Measurements from ENCODE around the genes COL16A1, ADGRB2 and FAM229A.

DNA sequence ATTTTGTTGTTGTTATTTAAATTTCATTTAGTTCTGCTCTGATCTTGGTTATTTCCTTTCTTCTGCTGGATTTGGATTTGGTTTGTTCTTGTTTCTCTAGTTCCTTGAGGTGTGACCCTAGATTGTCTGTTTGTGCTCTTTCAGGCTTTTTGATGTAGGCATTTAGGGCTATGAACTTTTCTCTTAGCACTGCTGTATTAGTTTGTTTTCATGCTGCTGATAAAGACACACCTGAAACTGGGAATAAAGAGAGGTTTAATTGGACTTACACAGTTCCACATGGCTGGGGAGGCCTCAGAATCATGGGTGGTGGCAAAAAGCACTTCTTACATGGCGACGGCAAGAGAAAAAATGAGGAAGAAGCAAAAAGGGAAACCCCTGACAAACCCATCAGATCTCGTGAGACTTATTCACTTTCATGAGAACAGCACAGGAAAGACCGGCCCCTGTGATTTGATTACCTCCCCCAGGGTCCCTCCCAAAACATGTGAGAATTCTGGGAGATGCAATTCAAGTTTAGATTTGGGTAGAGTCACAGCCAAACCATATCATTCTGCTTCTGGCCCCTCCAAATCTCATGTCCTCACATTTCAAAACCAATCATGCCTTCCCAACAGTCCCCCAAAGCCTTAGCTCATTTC lies 59.3 kb downstream of the SERINC2 start:
- PRO-cap, result no peak

- PRO-cap, result bidirectional peak, plus-strand start at chr1:31483514, minus-strand start at chr1:31483319; bidirectional peak, plus-strand start at chr1:31483761, minus-strand start at chr1:31483703
Observed at GRCh38 chr1:31483177-31484055, 70.4 kb downstream of the SERINC2 start.

GRCh38 chr1:31509127-31509784 lies 67.1 kb upstream of the TINAGL1 start:
- PRO-cap, result unidirectional peak, minus-strand start at chr1:31509233

DNA sequence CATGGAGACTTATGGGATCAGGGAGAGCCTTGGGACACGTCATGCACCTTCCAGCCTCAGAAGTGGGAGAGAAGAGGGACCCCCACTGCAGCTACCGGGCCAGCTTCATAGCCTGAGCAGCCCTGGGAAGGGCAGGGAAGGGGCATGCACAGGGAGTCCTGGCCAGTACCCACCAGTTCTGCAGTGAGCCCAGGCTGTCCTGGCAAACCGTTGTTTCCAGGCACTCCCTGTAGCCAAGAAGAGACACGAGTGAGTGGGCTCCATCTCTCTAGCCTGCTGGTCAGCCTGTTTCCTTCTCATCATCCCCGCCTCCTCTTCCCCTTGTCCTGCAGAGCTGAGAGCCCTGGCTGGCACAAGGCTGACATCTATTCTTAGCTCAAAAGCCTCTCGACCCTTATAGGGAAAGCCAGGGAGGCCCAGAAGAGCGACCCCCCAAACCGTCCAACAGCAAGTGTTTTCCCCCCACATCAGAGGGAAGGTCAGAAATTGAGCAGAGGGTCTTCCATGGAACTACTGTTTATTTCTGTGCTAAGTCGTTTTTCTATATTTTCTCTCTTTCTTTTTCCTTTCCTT lies 28.6 kb downstream of the COL16A1 start:
- PRO-cap, result no peak

DNA sequence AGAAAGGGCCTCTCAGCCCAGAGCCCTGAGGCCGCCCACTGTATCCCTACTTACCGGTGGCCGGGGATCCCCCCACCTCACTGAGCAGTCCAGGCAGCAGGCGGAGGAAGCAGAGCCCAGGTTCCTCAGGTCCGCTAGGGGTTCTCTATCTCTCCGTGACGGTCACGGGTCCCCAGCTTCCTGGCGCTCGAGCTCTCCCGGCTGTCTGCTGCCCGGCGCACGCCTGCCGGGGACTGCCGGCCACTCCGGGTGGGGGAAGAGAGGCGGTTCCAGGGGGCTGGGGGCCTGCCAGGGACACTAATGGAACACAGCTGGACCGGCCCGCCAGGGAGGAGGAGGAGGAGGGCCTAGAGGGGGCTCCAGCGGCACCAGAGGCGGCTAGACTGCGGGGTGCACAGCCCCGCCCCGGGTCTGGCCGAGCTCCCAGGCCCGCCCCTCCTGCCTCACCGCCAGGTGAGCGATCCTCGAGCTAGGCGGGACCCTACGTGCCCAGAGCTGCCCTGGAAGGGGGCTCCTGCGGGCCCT lies at the start of gene COL16A1:
Gene COL16A1 (minus strand): TSS at position 235 of the 525 bp plus-strand sequence.
- PRO-cap, result no peak

DNA sequence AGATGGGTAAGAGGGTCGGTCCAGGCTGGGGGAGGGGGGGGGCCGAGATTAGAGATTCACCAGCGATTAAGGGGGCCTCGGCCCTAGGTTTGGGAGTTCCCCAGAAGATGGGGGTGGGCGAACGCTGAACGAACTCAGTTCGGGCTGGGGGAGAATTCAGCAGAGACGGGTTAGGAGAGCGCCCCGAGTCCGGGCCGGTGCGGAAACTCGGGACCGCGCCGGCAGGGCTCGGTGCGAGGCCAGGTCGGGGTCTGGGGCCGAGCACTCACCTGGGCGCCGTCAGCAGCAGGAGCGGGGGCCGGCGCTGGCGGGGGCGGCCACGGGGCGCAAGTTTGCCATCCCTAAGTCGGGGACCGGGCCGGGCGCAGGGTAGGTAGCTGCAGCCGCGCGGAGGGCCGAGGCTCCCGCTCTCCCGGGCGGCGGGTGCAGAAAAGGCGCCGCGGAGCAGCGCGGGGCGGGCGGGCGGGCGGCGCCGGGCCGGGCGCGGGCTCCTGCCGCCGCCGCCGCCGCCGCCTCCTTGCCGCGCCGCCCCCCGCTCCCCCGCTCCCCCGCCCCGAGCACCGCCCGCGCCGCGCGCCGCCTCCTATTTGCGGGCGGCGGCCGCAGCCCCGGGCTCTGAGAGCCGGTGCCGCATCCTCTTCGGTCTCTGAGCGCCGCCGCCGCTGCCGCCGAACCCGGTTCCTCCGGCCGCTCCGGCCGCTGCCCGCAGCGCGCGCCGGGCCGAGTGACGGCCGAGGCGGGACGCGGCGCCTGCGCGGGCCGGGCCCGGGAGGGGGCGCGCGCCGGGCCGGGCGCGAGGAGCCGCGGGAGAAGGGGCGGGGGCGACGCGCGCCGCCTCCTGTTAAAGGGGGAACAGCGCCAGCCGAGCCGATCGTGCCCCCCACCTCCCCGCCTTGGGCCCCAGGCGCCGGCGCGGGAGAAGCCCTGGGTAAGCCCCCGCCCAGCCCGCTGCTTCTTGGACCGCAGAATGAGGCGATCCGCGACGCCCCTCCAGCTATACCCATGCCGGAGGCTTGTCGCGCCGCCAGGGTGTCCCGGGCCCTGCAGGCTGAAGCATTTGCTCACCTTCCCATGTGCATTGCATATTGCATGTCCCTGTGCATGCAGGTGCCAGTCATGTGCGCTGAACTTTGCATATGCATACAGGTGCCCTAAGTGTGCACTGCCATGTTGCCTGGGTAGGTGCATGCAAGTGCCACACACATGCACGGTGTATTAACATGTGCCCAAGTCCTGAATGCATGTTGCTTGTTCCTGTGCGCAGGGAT lies at the start of gene ADGRB2:
Gene ADGRB2 (minus strand): TSS at position 726 of the 1,268 bp plus-strand sequence.
- PRO-cap, result unidirectional peak, minus-strand start at position 726 of the sequence; unidirectional peak, minus-strand start at position 969 of the sequence

GRCh38 chr1:31798439-31799167 lies 17.2 kb downstream of the SPOCD1 start:
- PRO-cap, result no peak

DNA sequence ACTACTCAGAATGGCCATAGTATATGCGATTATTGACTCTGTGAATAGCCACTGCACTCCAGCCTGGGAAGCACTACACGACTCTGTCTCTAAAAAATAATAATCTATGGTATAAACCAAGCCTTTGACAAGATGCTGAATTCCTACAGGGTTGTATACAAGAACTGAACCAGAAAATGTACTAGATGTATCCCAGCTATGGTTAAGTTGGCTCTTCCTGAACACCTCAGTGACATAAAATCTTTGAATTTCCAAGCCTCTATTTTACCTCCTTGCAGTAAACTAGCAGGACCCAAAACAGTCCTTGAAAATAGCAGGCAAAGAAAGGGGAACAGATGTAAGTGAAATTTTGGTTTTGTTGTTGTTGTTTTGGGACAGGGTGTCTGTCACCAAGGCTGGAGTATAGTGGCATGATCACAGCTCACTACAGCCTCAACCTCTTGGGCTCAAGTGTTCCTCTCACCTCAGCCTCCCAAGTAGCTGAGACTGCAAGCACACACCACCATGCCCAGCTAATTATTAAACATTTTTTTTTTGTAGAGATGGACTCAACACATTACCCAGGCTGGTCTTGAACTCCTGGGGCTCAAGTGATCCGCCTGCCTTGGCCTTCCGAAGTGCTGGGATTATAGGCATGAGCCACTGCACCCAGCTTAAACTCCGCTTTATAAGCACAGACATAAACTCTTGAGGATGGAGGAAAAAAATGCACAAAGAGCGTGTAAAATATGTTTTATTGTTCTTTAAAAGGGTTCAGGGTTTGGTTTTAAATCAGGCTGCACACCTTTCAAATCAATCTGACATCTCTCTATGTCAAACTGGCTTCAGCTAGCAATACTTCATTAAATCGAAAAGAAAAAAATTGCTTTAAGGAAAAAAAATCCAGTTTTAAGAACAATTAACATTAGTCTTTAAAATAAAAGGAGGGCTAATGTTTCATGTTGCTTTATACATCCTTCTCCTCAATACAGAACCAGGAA lies 32.2 kb downstream of the PTP4A2 start:
- PRO-cap, result no peak

DNA sequence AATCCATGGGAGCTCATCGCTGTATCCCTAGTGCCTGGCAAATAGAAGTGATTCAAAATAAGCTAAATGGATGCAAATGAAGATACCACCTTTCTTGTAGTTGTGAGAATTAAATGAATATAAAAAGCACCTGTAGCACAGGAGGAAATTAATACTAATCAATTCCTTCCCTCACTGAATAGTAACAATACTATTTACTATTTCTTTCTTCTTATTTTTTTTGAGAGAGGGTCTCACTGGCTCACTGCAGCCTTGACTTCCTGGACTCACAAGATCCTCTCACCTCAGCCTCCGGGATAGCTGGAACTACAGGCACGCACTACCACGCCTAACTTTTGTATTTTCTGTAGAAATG lies 2.6 kb downstream of the PTP4A2 start:
- PRO-cap, result no peak

- PRO-cap, result bidirectional peak, plus-strand start at chr1:31938586, minus-strand start at chr1:31938356
Observed at GRCh38 chr1:31938480-31939271, 508 bp upstream of the PTP4A2 start.

DNA sequence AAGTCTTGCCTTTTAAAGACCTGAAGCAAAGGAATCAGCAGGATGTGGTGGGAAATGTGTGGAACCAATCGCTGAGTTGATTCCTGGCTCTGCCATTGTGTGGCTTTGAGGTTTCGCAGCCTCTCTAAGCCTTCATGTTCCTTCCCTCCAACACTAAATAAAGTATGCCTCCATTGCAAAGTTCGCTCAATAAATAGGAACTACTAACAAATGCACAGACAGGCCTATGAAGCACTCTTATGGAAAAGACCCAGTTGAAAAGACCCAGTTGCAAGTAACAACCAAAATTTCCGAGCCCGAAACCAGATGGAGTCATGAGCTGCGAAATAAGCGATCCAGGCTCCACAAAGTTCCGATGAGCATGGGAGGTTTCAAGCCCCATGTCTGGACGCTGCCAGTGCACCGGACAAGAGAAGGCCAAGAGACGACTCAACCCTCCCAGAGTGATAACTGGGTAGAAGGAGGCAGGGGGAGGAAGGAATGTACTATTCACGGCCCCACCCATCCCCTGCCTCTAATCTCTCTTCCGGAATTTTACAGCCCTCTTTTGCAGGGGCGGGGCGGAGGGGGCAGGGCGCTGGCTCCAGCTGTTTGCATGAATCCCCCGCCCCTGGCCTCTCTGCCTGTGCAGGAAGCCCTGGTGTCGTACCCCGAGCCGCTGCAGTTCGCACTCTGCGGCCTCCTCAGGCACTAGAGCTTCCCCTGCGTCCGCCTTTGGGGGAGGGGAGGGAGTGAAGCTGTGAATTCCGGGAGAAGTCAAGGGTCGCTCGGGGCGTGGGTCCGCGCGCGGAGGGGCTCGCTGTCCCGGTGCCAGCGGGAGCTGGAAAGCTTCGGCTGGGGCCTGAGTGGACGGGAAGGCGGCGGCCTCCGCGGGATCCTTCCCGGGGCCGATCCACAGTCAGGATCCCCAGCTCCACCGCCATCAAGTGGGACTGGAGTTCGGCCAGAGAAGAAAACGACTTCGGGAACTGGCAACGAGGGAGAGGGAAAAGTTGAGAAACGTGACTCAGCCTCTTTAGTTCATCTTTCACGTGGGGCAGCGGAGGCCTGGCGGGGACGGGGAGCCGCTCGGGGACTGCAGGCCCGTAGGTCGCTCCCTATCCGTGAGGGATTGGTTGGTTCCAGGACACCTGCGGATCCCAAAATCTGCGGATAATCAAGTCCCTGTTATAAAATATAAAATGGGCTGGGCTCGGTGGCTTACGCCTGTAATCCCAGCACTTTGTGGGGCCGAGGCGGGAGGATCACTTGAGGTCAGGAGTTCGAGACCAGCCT lies 6.2 kb upstream of the PTP4A2 start:
- PRO-cap, result bidirectional peak, plus-strand start at position 663 of the sequence, minus-strand start at position 516 of the sequence

GRCh38 chr1:32014821-32014930 lies 1.0 kb downstream of the KHDRBS1 start:
- PRO-cap, result no peak

DNA sequence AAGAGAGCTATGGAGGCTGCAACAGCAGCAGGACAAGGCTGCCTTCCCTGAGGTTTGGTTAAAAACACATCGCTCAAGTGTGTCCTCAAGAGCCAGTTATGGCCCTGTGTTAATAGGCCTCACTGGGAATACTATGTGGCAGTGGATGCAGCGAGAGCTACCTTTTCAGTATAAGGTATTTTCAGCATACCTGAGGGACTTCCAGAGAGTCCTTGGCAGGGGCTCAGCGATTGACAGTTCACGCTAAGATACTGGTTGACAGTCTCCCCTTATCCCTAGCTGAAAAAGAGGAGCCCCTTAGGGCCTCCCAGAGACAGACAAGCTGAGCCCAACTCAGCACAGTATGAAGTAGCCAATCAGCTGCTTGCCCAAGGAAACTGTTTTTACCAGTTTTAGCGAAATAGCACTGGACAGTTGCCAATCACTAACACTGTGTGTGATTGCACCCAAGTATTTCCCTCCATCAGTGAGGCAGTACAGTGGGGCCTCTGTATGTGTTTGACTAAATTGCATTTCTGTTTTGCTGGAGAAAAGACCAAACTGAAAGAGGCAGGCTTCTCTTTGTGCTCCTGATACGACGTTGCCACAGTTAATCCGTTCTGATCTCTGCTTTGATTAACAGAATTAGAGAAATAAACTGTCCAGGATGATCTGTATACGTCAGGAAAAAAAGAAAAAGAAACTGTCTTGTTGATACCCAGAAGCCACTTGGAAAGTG lies 27.0 kb downstream of the KHDRBS1 start:
- PRO-cap, result no peak

GRCh38 chr1:32094696-32095179 lies 13.1 kb upstream of the KPNA6 start:
- PRO-cap, result no peak

DNA sequence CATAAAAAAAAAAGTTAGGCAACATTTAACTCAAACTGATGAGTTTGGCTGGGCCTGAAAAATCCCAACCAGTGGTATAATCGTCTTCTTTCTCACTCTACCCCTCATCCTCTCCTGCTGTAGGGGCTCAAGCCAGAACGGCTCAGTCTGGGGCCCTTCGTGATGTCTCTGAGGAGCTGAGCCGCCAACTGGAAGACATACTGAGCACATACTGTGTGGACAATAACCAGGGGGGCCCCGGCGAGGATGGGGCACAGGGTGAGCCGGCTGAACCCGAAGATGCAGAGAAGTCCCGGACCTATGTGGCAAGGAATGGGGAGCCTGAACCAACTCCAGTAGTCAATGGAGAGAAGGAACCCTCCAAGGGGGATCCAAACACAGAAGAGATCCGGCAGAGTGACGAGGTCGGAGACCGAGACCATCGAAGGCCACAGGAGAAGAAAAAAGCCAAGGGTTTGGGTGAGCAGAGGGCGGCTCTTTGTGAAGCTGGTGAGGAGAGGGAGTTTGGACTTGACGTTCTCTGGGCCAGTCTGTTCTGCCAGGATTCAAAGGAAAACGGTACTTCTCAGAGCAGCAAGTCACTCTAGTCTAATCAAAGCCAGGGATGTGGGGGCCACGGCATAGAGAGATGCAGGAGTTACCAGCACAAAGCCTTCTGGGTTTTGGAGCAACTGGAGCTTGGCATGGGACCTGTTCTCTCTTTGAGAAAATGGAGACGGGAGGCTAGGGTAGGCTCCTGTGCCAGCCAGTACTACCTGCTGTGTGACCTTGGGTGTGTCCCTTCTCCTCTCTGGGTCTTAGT lies 1.8 kb downstream of the TXLNA start:
- PRO-cap, result no peak

DNA sequence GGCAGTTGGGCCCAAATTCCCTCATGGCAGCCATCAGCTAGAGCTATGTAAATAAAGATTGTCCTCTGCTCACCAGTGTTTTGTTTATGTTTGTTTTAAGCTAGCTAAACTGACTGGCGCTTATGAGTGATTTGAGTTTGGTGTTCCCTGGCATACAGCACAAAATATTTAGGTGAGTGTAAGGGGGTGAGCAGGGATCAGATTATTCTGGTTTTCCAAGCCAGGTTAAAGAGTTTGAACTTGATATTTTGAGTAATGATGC lies 18.2 kb downstream of the HDAC1 start:
- PRO-cap, result no peak

GRCh38 chr1:32361395-32361808 lies 883 bp downstream of the FAM229A start:
- PRO-cap, result no peak

- PRO-cap, result no peak
Observed at GRCh38 chr1:32361809-32362833, at the start of gene FAM229A. Gene FAM229A (minus strand): TSS chr1:32362485.

DNA sequence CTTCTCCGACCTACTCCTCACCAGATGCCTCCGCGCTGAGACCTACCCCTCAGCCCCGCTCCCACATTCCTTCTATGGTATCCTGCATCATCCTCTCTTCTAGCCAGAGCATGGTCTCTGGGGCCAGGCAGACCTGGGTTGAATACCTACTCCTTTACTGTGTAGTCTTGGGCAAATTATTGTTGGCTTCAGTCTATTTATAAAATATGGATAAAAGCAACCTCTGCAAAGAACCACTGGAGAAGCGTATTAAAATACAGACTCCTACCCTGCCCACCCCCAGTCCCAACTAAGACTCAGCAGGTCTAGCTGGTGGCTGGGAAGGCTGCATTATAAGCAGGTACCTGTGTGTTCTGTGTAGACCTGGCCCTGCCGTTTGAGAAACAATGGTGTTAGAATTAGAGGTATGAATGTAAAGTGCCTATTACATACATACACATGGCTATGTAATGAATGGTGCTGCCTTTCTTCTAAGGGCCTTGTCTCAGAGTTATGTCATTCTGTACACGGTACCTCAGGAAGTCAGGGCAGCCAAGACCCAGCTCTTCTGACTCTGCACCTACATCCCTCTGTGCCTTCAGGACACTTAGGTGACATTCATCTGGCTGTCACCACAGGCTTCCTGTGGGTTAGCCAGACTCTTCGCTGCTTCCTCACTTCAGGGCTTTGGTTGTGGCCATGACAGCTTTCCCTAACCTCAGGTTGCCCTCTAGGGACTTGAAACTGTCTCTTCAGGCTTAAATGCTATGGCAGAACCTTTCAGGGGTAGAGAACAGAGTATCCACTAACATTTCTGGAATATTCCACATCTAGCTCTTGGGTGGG lies 9.6 kb downstream of the TSSK3 start:
- PRO-cap, result no peak

DNA sequence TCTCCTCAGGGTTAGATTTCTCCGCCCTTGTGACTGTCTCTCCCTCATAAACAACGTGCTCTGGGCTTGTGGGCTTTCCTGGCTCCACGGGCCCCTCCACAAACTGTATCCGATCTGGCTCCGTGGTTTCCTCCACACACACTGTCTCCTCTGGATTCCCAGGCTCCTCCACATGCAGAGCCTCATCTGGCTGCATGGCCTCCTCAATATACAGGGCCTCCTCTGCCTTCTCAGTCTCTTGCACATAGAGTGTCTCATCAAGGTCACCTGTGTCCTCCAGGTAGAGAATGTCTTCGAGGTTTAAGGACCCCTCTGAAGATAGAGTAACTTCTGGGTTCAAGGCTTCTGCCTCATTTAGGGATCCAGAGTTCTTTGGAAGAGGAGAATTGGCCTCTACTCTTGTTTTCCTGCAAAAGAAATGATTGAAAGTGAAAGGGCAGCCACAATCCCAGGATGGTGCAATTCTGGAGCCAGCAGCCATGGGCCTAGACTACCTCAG lies 6.9 kb downstream of the SYNC start:
- PRO-cap, result no peak